Vagina (tissue), 1 donor: Measurements from ENCODE around the genes PCSK1N, CACNA1F, FOXP3, GAGE13, CLCN5, CENPVL1 and MAGED4.

DNA sequence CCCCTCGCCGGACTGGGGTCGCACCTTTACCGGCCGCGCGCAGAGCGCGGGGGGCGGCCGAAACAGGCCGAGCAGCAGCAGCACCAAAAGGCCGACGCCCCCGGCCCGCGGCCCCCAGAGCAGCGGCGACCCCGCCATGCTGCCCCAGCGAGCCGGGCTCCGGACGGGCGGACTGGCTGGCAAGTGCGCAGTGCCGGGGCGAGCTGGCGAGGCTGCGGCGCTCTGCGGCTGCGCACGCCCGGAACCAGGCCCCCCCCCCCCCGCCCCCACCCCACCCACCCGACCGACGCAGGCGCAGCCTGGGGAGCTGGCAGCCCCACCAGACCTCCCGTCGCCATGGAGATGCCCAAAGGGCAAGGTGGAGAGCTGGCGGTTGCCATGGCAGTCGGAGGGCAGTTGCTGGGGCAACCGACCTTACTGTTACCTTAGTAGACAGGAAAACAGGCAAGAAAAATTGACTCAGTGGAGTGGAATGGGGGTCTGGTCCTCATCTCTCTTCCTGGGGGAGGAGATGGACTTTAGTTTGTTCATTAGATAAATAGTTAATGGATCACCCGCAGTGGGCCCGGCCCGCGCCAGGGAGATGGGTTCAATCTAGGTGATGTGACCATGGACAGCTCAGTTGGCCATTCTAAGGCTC, at the start of gene PCSK1N:
Gene PCSK1N (minus strand): TSS at position 216 of the 640 bp plus-strand sequence.
- PRO-cap = unidirectional peak, minus-strand start at position 187 of the sequence
- RAMPAGE, long total RNA = no peak

DNA sequence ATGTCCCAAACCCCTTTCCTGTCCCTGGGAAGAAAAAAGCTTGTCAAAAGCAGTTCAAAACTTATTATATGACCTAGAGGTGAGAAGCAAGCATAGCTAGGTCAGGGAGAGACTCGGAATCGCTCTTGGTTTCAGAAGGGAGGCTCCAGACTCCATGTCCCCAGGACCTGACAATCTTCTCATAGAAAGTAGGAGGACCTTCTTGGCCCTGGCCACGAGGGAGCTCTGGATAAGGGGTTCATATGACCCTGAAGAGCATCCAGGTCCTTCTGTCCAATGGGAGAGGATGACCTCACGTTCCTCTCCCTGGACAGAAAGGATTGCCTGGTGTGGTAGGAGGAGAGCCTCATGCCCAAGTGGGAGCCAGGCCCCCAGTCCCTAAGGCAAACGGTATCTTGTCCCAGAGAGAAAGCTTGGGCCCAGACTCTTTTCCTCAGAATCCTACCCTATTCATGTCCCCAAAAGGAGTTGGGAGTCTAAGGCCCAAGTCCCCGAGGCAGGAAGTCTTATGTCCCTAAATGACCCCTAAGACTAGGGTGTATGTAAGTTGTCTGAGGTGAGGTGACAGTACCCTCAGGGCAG, 2.6 kb downstream of the OTUD5 start:
- PRO-cap = no peak
- RAMPAGE, long total RNA = no peak

- PRO-cap = no peak
- RAMPAGE, long total RNA = no peak
Observed at GRCh38 chrX:48987981-48988273, 14.1 kb downstream of the GRIPAP1 start.

DNA sequence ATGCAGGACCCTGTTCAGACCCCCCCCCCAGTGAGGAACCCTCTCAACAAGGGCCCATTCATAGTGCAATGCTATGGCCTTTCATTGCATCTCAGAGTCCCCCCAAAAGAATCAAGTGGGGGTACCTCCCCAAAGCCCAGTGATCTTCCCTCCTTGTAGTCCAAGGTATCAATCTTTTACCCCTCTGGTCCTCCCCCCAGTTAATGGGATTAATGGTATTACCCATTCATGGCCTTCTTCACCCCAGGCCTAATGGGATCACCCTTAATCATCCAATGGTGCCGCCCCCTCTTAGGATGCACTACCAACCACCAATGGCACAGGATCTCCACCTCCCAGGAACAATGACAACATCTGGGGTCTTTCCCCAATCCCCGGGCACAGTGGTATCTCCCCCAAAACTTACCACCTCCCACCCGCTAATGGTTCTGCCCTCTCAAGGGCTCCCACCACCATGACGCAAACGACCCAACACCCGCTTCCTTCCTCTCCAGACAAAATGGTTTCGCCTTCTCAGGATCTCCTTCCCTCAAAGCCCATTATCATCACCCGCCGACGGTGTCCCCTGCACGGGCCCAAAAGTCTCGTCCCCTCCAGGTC, 626 bp downstream of the GRIPAP1 start:
- PRO-cap = no peak
- RAMPAGE, long total RNA = no peak

DNA sequence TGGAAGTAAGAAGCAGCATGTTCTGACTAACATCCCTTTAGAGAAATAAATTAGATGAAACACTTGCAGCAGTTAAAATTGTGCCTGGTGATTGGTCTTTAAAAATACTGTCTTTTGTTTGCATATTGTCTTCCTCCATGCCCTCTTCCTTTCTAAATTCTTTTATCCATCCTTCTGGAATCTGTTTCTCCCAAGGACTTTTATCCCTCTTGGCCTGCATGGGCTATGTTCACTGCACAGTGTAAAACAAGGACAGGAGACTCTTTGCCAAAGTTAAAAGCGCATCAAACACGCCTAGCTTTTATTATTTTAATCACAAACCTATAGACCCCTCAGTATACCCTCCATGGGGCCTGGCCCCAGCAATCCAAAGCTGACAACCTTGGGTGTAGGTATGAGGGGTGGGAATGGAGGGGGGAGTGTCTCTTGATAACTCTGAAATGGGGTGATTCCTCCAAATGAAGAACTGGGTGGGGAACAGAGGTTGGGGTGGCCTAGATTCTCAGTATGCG, 14.6 kb downstream of the TFE3 start:
- PRO-cap = no peak
- RAMPAGE, long total RNA = no peak

DNA sequence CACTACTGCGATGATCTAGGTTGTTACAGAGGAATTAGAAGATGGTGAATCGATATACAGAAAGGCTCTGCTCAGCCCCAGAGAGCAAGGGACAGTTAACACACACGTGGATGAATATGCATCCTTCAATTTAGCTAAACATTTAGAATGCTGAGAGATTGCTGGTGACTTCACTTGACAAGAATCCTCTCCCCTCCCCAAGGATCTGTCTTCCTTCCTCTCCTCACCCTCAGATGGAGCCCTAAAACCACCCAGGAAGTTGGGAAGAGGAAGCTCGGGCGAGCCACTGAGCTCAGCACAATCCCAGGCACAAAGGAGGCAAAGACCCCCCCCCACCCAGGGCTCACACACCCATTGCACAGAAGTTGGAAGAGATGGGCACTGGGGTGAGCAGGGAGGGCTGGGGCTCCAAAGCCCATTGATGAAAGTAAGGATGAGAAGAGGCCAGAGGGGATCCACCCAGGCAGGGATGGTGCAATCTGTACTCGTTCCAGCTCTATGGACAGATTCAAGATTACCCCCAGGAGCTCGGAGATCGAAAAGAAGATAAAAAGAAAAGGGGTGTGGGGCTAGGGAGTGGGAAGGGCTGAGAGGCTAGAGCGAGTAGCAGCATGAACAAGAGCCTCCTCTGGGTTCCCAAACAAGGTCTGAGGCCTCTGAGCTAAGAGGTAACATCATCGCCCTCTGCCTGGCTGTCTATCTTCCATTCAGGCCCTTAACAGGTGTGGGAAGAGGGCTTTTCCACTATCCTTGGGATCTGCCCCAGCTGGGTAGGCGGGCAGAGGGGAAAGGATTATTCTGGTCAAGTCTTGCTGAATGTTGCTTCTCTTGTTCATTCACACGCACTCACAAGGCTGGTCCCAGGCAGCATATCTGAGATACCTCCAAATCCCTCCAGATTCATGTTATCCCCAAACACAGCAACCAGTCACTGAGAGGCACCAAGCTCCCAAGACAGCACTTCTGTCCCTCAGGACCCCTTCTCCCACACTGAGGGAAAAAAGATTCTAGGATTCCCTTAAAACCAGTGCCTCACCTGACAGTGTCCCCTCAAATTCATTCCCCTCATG, 1.1 kb downstream of the TFE3 start:
- PRO-cap = bidirectional peak, plus-strand start at position 576 of the sequence, minus-strand start at position 429 of the sequence; bidirectional peak, plus-strand start at position 639 of the sequence, minus-strand start at position 635 of the sequence
- RAMPAGE, long total RNA = no peak

- PRO-cap = bidirectional peak, plus-strand start at chrX:49072166, minus-strand start at chrX:49071945
- RAMPAGE, long total RNA = no peak
Observed at GRCh38 chrX:49071219-49072115, 2.3 kb downstream of the PRAF2 start.

DNA sequence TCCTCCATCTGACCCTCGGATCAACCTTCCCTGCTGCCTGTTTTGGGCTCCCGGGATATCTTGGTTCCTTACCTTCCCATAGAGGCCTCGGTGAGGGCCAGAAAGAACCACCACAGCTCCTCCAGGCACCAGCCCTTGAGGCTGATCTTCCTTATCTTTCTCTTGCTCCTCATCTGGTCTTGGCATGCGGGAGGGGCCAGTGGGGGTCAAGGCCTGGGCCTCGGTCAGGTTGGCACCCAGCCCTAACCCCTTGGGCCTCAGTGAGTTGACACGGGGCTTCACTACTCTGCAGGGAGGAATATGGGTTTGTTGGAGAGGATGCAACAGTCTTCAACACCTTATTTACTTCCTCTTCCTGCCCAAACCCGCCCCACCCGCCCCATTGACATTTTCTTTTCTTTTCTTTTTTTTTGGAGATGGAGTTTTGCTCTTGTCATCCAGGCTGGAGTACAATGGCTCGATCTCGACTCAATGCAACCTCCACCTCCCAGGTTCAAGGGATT, 6.0 kb downstream of the GPKOW start:
- PRO-cap = no peak
- RAMPAGE, long total RNA = no peak

- PRO-cap = bidirectional peak, plus-strand start at chrX:49155474, minus-strand start at chrX:49155348
- RAMPAGE, long total RNA = start-site peak on the minus strand at chrX:49154864-49155018, 5 reads
Observed at GRCh38 chrX:49154704-49155593, 7.6 kb upstream of the MAGIX start.

DNA sequence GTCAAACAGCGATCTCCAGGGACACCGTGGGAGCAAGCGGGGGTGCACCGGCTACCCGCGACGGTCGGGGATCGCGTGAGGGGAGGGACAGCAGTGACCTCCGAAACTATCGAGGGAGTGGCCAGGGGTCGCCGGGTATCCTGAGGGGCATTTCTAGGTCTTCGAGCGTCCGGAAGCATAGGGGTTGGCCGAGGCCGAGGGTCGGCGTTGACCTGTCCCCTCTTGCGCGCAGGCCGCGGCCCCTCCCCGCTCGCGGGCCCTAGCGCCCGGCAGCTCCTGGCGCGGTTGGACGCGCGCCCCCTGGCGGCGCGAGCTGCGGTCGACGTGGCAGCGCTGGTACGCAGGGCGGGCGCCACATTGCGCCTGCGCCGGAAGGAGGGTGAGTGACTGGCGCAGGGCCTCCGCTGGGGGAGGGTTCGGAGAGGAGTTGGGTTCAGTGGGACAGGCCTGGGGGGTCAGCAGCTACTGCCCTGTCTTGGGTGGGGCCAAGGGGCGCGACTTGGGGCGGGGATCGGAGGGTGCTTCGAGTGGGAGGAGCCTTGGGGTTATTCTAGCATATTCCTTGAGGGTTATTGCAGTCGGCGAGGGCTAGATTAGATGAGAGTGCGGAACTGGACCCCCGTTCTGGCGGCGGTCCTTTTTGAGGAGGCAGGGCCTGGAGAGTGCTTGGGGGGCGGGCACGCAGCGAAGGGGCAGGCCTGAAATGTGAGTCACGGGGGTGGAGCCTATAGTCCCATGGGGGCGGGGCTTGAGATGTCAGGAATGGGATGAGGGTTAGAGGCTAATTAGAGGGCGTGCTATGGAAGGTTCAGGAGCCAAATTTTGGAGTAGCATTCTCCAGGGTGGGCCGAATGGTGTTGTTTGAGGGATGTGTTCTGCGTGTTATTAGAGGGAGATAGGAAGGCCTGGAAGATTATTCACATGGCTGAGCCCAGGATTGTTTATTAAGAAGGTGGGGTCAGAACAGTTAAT, 1.3 kb downstream of the MAGIX start:
- PRO-cap = bidirectional peak, plus-strand start at position 430 of the sequence, minus-strand start at position 275 of the sequence; bidirectional peak, plus-strand start at position 788 of the sequence, minus-strand start at position 664 of the sequence
- RAMPAGE, long total RNA = start-site peak on the plus strand centred at position 760 of the sequence, 60 bp wide, 10 reads

- PRO-cap = no peak
- RAMPAGE, long total RNA = no peak
Observed at GRCh38 chrX:49175535-49176281, 4.0 kb downstream of the PLP2 start.

DNA sequence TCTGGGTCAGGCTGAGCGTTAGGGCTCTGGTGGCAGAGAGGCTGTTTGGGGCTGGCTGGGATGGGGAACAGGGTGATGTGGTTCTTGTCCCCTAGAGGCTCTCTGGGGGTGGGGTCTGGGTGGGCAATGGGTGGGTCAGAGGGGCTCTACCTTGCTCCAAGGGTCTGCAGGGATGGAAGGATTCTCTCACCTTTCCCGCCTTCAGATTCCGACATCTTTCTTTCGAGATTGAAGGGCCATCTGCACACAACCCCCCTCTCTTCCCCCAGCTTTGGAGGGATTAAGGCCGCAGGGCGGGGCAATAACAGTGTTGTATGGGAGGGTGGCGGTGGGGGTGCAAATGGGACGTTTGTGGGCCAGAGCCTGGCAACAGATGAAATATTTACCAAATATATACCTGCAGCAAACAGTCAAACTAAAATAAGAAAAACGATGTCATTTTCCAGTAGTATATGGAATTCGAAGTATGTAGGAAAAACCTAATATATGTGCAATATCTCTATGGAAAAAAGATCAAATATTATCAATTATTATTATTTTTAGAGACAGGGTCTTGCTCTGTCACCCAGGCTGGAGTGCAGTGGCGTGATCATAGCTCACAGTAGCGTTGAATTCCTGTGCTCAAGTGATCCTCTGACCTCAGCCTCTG, at the start of gene CACNA1F:
Gene CACNA1F (minus strand): TSS at position 246 of the 649 bp plus-strand sequence.
- PRO-cap = no peak
- RAMPAGE, long total RNA = no peak

GRCh38 chrX:49248170-49248605, 12.9 kb downstream of the CCDC22 start:
- PRO-cap = no peak
- RAMPAGE, long total RNA = no peak

GRCh38 chrX:49264419-49265091, at the start of gene FOXP3:
Gene FOXP3 (minus strand): TSS chrX:49264710.
- PRO-cap = no peak
- RAMPAGE, long total RNA = no peak

DNA sequence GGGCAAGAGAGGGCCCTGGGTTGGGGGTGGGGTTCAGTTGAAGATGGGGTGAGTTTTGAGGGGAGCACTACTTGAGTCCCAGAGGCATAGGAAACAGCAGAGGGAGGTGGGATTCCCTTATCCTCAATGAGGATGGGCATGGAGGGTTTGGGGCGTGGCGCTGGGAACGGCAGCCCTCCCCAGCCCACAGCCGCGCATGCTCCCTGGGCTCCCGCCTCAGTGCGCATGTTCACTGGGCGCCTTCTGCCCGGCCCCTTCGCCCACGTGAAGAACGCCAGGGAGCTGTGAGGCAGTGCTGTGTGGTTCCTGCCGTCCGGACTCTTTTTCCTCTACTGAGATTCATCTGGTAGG, at the start of gene GAGE13:
Gene GAGE13 (plus strand): TSS at position 239 of the 351 bp plus-strand sequence.
- PRO-cap = no peak
- RAMPAGE, long total RNA = no peak

DNA sequence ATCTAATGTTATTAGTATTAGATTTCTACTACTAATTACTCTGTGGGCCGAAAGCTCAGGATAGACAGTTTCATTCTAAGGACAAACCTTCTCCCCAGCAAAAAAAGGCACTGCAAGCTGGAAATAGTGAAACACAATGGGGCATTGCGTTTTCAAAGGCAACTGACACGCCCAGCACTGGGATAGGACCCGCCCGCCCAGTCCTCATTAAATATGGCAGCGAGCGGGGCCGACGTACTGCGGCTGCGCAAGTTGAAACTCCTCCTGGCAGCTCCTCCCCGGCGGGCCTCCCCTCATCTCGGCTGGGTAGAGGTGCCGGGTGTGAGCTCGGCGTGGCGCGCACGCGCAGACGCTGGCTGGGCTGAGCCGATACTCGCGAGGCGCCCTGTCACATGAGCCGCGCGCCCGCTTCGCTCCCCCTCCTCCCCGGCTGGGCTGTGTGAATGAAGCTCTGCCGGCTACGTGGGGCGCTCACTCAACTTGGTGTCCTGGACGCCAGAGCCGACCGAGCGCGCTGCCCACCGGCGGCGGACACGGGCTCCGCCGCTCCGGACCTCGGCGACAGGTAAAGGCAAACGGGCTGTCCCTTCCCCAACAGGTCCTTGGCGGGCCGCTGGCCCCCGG, at the start of gene CLCN5:
Gene CLCN5 (plus strand): TSS at position 369 of the 624 bp plus-strand sequence.
- PRO-cap = bidirectional peak, plus-strand start at position 474 of the sequence, minus-strand start at position 125 of the sequence
- RAMPAGE, long total RNA = start-site peak on the plus strand centred at position 414 of the sequence, 57 bp wide, 47 reads

DNA sequence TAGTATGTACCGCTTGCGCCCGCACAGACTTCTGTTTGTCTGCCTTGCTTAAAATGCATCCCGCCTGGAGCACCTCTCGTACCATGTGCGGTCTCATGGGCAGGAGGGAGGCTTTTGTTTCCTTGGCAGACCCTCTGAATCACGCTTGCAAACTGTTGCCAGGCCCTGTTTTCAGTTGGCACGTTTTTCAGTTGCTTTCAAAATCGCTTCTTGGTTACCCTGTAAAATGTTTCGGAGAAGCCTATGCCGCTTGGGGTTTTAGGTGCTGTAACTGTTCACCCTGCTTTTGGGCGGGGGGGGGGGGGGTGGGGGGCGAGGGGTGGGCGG, 799 bp downstream of the NUDT10 start:
- PRO-cap = no peak
- RAMPAGE, long total RNA = no peak

DNA sequence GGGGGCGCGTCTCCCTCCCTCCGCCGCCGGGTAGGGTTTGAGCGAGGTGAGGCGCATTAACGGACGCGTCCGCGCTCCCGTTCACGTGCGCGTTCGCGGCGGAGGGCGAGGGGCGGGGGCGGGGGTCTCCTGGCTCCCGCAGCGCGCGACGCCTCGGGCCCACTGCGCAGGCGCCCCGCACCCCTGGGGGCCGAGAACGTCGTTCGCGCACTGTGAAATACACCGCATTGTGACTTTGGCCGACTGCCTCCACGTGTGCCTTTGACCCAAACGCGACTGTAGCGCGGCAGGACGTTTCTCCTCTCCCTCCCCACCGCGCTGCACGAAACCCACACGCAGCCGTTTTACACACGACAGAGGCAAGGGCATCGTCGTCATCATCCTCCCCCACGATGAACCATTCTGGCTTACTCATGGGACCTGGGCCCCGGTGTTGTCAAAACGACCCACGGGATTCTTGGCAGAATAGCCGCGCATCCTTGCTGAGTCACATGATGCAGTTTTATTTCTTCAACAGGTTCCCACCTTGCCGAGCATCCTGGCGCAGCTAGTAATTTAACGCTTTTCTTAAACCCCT, 475 bp upstream of the NUDT11 start:
- PRO-cap = no peak
- RAMPAGE, long total RNA = no peak

DNA sequence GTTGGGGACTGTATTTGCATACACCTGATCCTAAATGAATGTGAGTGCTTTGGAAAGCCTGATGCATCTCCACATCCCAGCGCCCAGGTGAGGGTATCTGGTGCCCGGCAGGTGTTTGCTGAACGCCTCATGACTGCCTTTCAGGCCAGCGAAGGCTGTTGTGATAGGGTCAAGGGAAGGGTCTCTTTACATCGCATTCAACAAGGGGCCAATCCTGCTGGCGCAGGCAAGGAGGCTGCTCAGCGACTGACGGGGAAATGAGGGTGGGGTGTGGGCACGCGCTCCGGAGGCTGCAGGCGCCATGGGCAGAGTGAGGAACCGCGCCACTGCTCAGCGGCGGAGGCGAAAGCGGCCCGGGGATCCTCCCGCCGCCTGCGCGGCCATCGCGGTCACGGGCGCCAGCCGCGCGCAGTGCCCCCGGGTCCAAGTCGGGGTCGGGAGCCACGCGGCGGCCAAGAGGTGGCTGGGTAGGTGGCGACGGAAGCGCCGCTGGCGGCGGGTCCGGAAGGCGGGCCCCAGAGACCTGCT, at the start of gene CENPVL1:
Gene CENPVL1 (plus strand): TSS at position 302 of the 528 bp plus-strand sequence.
- PRO-cap = no peak
- RAMPAGE, long total RNA = no peak

DNA sequence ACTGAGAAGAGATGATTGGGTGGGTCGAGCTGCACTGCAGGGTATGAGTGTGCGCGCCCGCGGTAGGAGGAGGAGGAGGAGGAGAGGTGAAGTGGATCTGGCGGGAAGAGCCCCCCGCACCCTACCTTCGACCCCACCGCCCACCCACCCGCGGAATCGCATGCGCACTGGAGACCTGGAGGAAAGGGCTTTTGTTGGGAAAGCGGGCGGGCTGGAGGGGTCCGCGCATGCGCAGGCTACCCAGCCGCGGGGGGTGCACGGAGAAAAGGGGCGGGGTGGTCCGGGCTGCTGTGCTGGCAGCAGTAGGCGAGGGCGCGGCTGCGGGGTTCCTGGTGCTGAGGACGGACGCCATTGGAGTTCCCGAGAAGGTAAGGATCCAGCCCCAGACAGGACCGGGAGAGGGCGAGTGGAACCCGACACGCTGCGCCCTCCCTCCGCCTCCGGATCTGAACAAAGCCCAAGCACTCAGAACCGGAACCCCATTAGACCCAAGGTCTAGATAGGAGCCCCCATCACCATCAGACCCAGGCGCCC, at the start of gene MAGED4:
Gene MAGED4 (plus strand): TSS at position 291 of the 534 bp plus-strand sequence.
- PRO-cap = no peak
- RAMPAGE, long total RNA = no peak